Metastatic Lung Carcinoma in the Adrenal Gland (tissue), 1 donor: ENCODE measurements around a stretch of chr1.

DNA sequence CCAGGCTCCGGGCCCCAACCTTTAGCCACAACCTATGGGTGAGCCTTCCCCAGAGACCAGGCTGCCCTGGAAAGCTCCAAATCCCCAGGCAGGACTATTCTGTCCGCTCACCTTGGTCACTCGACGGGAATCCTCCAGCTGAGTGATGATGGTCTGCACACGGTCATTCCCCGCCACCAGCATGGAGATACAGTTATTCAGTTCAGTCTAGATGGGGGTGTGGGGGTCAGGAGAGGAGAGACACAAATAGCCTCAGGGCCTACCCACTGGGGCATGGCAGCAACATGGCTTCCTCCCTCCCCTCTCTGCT, 7.3 kb downstream of the TRIM63 start:
- PRO-cap: no peak

DNA sequence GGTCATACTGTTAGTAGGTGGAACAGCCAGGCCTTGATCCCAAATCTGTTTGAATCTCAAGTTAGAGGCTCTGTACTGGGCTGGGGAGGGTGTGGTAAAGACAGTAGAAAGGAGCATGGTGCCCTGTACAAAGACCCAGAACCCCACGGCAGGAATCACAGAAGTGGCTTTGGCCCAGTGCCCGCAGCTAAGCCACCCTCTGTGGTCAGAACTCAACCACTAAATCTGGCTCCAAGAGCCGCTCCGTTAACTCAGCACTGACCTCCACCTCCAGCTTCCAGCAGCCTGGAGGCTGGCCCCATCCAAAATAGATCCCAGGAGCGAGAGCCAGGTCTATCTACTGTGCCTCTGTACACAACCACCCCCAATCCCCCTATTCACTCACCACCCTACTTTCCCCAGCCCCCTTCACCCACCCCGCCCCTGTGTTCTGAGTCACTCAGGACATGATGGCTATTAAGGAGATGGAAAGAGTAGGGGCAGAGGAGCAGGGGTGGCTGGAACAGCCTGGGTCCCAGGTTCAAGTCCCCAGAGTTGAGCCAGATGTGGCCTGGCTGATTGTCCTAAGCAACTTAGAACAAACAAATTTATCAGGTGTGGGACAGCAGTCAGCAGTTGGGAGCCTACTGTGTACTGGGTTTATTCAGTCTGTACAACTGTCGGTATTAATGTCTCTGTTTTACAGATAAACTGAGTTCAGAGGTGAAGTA, 14.3 kb upstream of the TRIM63 start:
- PRO-cap: no peak

DNA sequence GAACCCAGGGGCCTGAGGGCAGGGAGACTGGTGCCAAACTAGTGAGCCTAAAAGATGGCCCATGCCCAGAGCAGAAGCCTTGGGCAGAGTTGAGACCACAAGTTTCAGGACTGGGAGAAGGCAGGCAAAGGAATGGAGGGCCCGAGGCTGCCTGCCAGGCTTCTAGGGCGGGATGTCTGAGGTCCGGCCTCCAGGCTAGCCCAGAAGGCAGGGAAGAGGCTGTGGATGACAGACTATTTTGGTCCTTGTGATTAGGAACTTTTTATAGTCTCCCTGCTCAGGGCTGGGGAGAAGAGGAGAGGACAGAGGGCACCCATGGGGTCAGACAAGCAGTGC, 252 bp downstream of the FAM110D start:
- PRO-cap: no peak

- PRO-cap: no peak
These were observed 8.9 kb upstream of the CEP85 start for GRCh38 chr1:26224973-26225702.

- PRO-cap: no peak
These were observed 972 bp downstream of the CEP85 start for GRCh38 chr1:26235001-26235342.

DNA sequence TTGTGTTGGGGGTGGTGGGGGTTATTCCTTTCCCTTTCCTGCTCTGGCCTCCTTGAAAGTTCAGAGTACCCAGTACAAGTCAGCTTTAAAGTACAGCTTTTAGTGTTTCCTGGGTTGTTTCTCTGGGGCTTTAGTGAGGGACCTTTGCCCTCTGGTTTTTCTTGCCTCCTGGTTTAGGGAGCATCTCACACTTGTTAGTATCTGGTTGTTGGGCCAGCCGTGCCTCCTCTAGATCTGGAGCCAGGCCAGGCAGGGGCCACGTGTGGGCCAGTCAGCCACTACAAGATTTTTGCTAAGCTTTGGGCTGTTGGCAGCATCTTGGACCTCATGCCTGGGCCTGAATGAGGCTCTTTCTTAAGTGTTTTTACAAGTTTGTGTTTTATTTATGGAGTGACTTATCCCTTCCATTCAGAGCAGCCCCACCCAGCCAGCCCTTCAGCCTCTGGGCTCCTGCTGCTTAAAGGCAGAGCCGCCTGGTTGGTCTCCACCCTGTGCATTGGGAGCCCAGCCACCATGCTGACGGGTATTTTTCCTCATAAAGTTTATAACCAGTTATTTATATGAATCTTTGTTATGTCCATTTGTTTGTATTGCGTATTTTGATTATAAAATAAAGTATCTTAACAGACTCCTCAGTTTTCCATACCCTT, 1.6 kb upstream of the SH3BGRL3 start:
- PRO-cap: no peak

DNA sequence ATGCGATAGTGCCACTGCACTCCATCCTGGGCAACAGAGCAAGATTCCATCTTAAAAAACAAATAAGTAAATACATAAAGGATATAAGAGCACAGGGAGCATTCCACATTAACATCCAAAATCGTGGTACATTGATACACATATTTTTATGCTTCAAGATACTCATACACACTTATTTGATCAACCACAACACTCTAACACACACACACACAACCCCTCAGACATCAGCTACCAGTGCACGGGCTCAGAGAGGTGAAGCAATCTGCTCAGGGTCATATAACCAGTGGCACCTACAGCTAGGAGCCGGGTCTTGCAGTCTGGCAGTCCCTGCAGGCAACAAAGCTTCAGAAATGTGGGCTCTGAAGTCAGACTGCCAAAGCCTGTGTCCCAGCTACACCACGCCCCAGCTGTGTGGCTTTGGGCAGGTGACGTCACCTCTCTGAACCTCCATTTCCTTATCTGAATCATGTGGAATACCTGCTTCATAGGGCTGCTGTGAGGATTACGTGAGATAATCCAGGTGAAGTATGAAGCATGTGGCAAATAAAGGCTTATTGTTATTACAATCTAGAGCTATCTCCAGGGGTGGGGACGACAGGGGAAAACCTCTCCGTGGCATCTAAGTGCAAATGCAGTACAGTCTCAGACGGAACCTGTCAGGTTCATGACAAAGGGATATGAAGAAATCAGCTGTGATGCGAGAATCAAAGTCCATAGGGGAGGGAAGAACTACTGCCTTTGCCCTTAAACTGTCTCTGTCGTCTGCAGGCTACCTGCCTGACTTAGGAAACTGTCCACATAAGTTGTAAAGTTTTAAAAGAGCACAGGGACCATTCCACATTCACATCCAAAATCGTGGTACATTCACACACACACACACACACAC, 4.9 kb upstream of the CRYBG2 start:
- PRO-cap: bidirectional peak, plus-strand start at position 458 of the sequence, minus-strand start at position 338 of the sequence; unidirectional peak, plus-strand start at position 707 of the sequence; unidirectional peak, plus-strand start at position 747 of the sequence

- PRO-cap: no peak
These were observed 3.2 kb upstream of the HMGN2 start for GRCh38 chr1:26468632-26469822.

- PRO-cap: no peak
These were observed 14.8 kb downstream of the HMGN2 start for GRCh38 chr1:26486857-26487535.

- PRO-cap: bidirectional peak, plus-strand start at chr1:26500445, minus-strand start at chr1:26500328
These were observed 27.9 kb downstream of the HMGN2 start for GRCh38 chr1:26499889-26500780.

GRCh38 chr1:26542205-26542741, 12.7 kb downstream of the RPS6KA1 start:
- PRO-cap: bidirectional peak, plus-strand start at chr1:26542579, minus-strand start at chr1:26542456

GRCh38 chr1:26560612-26561233, 31.2 kb downstream of the RPS6KA1 start:
- PRO-cap: no peak

- PRO-cap: no peak
These were observed 42.4 kb downstream of the RPS6KA1 start for GRCh38 chr1:26571863-26572414.

DNA sequence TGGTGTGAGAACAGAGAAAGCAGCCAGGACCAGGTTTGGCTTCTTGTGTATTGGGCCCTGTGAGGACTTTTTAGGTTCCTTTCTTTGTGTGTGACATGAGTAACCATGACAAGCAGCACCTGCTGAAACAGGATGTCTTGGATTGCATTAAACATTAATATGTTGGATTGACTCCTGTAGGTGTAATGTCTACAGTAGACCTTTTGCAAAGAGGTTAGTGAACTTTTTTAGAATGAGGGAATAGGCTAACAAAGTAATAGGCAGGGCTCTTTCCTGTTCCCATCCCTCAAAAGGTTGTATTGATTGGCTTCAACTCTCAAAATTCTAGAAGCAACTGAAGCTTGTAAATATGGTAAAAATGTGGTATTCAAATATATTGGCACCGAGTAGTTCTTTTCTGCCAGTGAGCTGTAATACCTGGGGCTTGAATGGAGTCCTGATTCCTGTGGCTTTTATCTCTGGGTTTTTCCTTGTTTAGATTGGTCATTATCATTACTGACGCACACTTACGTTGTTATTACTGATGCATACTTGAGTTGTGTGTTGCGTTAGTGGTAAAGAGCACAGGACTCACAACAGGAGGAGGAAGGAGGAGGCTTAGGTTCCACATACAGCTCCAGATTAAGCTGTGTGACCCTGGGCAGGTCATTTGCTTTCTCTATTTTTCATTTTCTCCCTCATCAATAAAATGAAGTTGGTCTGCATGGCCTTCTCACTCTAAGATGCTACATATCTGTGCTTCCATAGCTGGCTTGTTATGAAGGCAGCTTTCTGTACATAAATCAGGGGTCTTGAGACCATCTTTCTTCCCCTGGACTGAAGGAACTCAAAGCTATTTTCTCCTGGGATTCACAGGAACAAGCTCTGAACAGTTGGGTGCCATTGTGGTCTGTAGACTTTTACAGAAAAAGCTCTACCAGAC, 5.4 kb downstream of the ARID1A start:
- PRO-cap: no peak

GRCh38 chr1:26781321-26782094, 6.2 kb upstream of the PIGV start:
- PRO-cap: no peak

GRCh38 chr1:26995134-26995645, 1.7 kb downstream of the TRNP1 start:
- PRO-cap: no peak

- PRO-cap: no peak
These were observed 7.9 kb downstream of the TENT5B start for GRCh38 chr1:27004737-27005213.

DNA sequence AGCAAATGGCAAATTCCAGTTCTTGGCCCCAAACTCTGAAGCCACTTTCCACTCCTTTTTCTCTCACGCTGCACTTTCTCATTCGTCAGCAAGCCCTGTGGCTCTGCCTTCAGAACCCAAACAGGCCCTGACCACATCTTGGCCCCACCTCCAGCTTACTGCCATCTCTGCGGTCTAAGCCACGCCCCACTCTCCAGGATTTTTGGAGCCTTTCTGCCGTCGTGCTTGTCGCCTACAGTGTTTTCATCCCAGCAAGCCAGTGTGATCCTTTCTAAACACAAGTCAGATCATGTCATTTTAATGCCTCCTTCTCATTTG, 14.4 kb upstream of the TENT5B start:
- PRO-cap: no peak

- PRO-cap: no peak
These were observed 61.6 kb upstream of the TENT5B start for GRCh38 chr1:27074152-27074674.

DNA sequence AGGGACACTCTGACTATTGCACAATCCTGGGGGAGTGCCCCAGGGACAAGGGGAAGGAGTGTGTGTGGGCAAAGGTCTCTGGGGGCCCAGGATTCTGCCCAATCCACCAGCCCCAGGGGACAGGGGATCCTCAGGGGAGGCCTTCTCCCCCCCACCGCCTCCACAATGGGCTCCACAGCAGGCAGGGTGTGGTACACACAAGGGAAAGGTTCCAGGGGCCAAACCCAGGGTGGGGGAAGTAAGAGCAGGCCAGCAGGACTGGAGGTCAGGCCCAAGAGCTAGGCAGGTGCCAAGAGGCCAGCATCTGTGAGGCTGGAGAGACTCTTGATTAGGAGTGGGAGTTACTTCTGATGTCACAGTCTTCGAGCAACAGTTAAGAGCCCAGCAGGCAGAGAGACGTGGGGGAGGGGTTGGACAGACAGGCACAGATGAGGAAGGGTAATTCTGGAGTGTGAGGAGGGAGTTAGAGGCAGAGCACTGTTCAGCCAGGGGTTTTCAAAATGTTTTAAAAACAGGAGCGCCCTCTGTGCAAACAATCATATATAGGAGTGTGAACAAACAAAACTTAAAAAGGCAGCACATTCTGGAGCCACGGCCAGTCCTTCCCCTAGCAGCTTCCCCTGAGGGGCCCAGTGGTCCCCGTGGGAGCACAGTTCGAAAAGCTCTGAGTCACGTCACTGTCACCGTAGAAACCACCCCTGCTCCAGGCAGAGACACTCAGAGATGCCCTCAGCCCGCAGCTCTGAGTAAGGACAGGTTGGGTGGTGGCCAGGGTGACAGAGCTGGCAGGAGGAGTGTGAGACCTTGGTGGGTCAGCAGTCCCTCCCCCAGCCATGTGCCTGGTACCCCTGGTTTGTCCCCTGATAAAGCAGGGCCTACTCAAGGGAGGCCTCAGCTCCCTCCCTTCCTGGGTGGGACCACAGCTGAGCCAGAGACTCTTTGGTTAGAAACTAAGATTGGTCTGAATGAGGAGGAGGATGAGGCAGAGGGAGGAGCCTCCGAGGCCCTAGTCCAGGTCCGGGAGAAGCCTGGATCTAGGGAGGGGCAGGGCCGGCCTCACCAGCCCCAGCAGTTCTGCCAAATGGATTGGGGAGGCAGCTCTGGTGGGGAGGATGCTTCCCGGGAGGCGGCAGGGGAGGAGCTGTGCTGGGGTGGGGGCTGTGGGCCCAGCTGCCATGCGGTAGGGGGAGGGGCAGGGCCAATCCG, 55.5 kb downstream of the SLC9A1 start:
- PRO-cap: no peak